Endothelial cell (in vitro differentiated cells): ENCODE measurements around a stretch of chr13.

GRCh38 chr13:112998536-112998853 is 29.5 kb downstream of the MCF2L start:
- PRO-cap, result no peak

DNA sequence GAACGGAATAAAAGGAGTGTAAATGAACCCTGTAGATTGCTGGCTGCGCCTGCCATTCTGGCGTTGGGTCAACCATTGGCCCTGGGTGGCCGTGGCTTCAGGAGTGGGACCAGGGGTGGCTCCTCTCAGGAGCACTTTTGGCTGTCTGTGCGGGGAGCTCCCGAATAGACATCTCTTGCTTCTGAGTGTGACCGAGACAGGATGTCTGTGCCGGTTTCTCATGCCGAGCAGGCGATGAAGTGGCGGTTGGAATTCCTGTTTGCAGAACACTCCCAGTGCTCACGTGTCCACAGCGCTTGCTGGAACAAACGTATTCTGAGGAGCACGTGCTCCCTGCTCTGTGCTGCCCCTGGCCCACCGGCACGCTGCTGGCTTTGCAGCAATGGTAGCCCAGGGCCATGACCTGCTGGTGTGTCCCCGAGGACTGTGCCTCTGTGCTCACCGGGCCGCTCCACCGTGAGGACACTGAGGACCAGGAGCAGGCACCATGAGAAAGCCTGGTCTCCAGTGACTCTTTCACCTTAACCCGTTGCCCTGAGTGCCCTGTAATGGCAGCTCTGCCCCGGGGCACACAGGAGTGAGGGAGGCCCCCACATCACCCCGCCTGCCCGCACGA is 40.2 kb upstream of the F7 start:
- PRO-cap, result no peak

- PRO-cap, result no peak
These were observed 8.7 kb upstream of the F7 start for GRCh38 chr13:113096901-113097256.

DNA sequence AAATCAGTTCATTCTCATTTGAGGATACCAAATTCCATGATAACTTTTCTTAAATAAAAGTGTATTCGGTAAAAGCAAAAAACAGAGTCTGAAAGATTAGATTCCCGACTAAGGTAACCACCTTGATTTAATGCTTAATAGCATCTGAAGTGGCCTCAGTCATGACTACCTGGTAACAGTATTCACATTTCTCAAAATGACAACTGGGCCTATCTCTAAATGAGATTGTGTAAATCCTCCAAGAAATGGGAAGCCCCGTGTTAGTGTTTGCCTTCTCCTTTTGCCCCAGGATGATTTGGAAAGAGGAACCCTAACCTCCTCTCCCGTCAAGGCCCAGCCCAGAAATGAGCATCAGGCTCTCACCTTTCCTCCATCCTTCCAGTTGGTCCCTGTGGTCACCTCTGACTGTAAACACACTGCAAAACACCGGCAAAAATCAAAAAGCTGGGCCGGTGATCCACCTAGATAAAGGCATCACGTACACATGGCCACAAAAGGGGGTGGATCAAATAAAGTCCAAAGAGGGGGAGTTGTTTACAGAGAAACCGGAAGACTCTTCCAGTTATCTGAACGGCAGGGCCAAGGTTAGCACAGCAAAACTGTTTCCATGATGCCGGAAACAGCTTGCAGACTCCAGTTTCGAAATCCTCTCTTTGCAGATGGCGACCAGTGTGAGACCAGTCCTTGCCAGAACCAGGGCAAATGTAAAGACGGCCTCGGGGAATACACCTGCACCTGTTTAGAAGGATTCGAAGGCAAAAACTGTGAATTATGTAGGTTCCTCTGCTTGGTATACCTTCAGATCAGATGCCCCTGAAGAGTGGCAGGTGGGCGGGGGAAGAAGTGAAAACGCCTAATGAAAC is 16.3 kb downstream of the F10 start:
- PRO-cap, result no peak

GRCh38 chr13:113151701-113152201 is 6.7 kb upstream of the PROZ start:
- PRO-cap, result no peak

DNA sequence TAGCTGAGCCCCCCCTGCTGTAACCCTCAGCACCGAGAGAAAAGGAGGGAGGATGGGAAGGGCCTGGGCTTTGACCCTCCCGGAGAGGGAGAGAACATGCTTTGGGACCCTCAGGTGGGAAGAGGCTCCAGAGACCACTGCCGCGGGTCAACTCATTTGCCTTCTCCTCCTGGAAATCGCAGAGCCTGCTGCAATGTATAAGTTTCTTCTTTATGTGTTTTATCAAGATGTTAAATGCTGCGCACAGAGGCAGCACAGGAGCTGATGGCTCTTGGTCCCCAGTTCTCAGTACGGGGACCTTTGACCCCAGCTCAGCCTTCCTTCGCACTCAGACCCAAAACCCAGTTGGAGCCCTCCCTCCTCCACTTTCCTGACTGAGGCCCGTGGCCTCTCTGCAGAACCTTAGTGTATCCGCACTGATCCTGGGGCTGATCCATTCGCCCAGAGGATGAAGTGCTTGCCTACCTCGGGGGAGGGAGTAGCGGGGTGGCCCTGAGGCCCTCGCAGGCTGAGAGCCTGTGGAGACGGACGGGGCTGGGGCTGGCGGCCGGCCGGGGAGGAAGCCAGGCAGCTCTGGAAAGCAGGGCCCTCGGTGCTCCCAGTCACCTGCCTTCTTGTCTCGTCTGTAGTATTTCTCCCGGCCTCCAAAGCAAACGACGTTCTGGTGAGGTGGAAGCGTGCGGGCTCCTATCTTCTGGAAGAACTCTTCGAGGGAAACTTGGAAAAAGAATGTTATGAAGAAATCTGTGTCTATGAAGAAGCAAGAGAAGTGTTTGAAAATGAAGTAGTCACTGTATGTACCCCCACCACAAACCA is 1.1 kb downstream of the PROZ start:
- PRO-cap, result no peak

DNA sequence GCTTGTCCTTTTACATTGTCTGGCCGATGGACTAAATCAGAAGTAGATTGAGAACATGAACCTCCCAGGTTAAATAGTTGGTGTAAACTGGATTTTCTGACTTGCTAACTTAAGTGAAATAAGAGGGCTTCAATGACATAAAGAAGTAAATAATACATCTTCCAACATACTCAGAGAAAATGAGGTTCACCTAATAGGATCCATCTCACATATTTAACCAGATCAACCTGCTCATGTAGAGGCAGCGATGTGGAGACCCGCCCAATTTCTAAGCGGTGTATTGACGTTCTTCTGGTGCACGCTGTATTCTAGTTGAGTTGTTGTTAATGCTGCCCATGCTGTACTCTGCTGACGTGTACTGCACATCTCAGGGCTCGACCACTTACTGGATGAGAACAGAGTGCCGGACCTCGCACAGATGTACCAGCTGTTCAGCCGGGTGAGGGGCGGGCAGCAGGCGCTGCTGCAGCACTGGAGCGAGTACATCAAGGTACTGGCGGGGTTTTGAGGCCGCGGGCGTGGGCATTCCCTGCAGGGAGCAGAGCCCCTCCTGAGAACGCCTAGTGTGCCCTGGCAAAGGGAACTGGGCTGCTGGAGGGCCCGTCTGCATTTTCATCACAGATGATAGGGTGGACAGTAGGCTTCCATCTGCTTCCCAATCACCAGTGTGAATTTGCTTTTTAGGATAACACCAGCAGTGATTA is 29.8 kb downstream of the CUL4A start:
- PRO-cap, result no peak

- PRO-cap, result no peak
These were observed 3.0 kb downstream of the LAMP1 start for GRCh38 chr13:113300087-113300455.

GRCh38 chr13:113319165-113319981 is 22.3 kb downstream of the LAMP1 start:
- PRO-cap, result no peak

- PRO-cap, result bidirectional peak, plus-strand start at chr13:113394163, minus-strand start at chr13:113394033
These were observed 30.1 kb upstream of the GRTP1 start for GRCh38 chr13:113393811-113394566.

GRCh38 chr13:113398854-113399570 is 35.1 kb upstream of the GRTP1 start:
- PRO-cap, result no peak

GRCh38 chr13:113489046-113490326 is 1.0 kb downstream of the DCUN1D2 start:
- PRO-cap, result no peak

DNA sequence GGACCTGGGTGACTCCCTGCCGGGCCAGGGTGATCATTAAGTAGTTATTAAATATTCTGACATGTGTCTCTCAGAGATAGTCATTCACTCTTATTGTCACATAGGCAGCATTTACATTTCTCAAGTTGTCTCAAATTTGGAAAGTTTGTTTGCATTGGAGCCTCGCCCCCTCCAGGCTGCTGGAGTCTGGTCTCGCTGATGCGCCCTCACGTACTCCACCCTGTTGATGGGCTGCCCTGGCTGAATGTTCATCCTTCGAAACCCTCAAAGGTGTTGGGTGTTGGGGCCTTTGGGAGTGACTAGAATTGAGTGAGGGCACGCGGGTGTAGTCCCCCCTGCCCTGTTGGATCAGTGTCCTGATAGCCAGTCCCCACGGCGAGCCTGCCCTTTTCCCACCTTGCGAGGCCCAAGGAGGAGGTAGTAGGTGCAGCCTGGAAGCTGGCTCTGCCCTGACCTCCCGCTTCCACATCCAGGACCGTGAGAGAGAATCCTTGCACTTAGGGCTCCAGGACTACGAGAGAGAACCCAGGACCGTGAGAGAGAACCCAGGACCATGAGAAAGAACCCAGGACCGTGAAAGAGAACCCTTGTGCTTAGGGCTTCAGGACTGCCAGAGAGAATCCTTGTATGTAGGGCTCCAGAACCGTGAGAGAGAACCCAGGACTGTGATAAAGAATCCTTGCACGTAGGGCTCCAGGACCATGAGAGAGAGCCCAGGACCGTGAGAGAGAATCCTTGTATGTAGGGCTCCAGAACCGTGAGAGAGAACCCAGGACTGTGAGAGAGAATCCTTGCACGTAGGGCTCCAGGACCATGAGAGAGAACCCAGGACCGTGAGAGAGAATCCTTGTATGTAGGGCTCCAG is 15.0 kb downstream of the TFDP1 start:
- PRO-cap, result no peak

GRCh38 chr13:113777518-113777795 is 18.4 kb downstream of the TMEM255B start:
- PRO-cap, result no peak

GRCh38 chr13:113826982-113827445 is 36.9 kb downstream of the GAS6 start:
- PRO-cap, result no peak

DNA sequence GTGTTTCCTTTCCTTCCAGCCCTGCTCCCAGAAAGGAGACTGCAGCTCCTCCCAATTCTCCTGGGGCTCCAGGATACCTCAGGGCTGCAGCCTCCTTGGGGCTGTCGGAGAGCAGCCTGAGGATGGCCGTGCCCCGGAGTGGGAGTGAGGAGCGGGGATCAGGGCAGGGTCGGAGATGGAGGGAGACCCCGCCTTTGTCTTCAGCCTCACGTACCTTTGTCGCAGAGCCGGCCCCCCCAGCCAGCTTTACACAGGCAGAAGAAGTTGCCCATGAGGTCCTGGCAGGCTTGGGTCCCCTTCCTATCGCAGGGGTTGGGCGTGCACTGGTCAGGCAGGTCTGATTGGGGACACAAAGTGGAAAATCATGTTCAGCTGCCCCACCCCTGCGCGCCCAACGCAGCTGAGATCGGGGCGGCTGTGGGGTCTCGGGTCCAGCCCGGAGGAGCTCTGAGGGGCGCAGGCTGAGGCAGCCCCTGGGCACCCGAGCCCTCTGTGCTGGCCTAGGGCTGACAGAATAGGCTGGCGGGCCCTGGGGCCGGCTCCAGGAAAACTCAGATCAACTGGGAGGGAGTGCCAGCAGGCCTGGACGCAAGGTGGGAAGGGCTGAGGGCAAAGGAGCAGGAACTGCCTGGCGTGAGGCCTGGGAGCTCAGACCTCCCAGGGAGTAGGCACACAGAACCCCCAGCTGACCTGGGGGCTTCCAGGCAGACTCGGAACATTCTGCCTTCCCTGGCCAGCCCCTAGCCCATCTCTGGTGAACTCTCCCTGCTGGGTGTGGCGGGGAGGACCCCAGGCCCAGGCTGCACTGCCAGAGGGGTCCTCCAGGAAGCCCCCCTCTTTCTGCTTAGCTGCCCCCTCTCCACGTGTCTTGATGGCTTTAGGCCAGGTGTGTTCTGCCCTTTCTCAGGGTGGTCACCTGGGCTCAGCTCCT is 24.1 kb downstream of the GAS6 start:
- PRO-cap, result no peak

DNA sequence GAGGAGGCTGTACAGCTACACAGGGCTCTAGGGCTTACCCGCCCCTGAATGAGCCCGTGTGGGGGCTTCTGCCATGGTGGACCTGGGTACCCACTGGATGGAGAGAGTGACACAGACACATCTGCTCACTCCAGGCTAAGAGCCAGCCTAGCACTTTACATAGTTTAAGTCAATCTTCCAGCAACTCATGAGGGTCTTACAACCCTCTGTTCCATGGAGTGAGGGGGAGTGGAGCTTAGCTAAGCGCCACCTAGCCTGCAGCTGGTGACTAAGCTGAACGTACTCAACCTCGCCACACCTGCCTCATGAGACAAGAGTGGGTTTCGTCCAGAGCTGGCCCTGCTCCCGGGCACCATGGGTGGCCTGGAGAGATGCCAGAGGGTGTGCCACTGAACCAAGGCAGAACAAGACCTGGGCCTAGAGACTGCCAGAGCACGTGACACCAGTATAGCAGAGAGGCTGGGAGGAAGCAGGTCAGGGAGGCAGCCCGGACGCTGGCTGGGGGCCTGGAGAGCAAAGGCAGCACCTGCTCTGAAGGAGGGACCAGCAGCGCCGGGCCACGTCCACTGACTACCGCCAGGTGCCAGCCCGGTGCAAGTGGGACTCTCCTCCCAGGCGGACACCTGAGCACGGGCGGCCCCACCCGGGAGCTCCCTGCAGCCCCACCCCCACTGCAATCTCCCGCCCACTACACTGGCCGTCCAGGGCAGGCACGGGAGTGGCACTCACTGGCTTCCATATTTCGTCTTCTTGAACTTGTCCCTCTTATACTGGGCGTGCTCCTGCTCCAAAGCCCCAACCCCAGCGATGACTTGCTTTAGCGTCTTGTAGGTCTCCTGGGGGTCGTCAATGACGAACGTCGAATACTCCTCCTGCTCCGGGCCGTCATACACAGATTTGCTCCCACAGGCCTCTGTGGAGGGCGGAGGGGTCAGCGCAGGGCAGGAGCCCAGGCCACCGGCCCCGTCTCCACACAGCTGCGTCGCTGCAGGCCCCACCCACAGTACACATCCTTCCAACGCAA is 7.4 kb upstream of the C13orf46 start:
- PRO-cap, result no peak

DNA sequence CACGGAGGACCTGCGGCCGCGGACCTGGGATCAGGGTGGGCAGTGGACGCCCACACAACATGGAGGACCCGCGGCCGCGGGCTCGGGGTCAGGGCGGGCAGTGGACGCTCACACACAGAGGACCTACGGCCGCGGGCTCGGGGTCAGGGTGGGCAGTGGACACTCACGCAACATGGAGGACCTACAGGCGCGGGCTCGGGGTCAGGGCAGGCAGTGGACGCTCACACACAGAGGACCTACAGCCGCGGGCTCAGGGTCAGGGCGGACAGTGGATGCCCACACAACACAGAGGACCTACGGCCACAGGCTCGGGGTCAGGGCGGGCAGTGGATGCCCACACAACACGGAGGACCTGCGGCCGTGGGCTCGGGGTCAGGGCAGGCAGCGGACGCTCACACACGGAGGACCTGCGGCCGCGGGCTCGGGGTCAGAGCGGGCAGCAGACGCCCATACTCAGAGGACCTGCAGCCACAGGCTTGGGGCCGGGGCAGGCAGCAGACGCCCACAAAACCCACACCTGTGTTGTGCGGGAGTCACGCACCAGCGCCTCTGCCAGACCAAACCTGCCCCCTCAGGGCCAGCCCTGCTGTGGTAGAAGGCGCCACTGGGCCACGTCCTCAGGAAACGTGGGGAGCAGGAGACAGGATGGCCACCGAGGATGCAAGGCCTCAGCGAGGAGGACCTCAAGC is 27.6 kb upstream of the C13orf46 start:
- PRO-cap, result no peak

DNA sequence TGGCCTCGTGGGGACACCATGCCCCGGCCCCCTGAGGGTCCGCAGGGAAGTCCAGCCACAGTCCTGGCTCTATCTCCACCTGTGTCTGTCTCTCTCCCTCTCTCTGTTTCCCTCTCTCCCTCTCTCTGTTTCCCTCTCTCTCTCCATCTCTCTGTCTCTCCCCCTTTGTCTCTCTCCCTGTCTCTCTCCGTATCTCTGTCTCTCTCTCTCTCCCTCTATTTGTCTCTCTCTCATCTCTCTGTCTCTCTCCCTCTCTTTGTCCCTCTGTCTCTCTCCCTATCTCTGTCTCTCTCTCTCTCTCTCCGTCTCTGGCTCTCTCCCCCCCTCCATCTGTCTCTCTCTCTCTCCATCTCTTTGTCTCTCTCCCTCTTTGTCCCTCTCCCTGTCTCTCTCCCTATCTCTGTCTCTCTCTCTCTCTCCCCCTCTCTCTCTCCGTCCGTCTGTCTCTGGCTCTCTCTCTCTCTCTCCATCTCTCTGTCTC is 39.5 kb upstream of the C13orf46 start:
- PRO-cap, result no peak

GRCh38 chr13:114048971-114049700 is 75.3 kb upstream of the C13orf46 start:
- PRO-cap, result no peak